Psoas muscle (tissue), 2 donors: ENCODE measurements around the gene TXNDC9.

GRCh38 chr2:98683464-98684014 is 47.4 kb downstream of the MGAT4A start:
- PRO-cap, 2 experiments: no peak in any of the 2 experiments

- PRO-cap, 2 experiments: no peak in any of the 2 experiments
Observed at GRCh38 chr2:98760213-98760709, 29.3 kb upstream of the MGAT4A start.

- PRO-cap, 2 experiments: no peak in any of the 2 experiments
Observed at GRCh38 chr2:98775793-98776142, 44.8 kb upstream of the MGAT4A start.

DNA sequence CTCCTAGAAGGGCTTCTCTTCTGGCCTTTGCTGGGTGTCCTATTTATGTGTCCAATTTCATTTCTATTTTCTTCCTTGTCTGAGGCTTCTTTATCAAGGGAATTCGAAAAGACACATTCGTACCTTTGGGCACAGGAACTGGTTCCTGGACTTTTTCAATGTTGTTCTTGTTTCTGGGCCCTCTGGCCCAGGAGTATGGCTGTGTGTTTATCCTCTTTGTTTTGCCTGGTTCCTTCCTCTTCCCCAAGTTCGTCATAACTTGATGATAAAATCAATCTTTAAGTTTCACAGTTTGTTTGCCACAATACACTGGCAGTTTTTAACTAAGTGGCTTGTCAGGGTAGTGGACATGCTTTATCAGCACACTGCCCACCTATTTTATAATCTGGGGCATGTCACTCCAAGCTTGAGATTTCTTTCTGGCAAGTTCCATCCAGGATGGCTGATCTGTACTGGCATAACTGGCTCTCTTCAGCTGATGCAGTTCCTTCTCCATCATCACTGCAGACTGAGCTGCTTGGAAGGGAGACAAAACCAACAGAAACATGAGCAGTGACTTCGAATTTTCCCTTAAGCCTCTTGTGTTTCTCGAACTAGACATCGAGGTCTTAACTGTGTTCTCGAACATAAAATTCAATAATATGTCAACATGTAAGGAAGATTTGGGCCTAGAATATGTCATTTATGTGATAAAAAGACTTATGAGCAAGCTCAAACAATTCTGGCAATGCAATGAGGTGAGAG is 63.4 kb upstream of the MGAT4A start:
- PRO-cap, 2 experiments: no peak in any of the 2 experiments

DNA sequence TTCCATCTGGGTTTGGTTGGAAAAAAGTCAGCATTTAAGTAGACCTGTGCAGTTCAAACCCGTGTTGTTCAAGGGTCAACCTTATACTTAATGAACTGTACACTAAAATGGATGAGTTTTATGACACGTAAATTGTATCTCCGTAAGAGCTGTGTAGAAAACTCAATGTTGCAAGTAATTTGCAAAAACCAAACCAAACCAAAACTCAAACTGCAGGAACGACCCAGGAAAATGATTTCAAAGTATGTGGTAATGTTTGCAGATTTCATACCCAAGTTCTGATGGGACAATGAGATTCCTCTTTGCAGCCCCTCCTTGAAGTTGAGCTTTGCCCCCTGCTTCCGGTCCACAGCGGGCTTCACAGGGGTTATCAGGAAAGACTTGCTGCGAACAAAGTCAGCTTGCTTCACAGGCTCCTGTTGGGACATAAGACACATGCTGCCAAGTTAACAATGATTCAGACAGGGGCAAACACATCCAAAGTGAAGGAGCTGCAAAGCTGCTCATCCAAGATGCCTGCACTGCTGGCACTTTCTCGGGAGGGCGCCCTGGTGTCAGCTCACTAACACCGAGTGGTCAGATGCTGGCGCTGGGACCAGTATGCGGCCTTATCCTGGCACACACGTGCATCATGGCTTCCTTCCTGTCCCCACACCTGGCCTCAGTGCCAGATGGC is 65.1 kb upstream of the MGAT4A start:
- PRO-cap, 2 experiments: no peak in any of the 2 experiments

DNA sequence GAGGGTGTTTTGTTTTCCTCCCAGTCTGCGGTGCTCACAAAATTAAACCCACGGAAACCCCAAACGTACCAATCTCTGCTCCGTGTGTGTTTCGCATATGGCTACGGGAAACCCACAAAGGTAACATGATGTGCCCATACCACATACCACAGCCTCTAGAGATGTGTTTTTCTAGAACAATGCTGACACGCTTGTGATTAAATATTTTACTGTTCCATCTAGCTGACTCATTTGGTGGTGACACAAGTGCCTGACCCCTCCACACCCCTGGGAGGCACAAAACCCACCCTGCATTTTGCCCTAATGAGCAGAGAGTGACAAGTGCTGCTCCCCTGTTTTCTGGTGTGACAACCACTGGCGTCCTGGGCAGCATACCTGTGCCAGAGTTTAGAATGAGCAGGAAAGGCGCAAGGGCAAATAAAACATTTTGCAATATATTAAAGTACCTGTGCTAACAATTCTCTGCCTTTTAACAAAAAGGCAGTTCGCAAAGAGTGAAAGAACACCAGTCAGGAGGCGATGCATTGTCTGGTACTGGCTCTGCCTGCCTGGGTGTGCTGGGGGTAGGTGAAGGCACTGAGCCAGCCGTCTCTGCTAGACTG is 24.2 kb downstream of the CRACDL start:
- PRO-cap, 2 experiments: no peak in any of the 2 experiments

GRCh38 chr2:99335634-99336744 is at the start of gene TXNDC9:
TXNDC9 (minus strand) TSS chr2:99336333.
- PRO-cap, 2 experiments: peak in 2 of 2 experiments; most common plus-strand start chr2:99336556 (in 2); most common minus-strand start chr2:99336331 (in 1)

DNA sequence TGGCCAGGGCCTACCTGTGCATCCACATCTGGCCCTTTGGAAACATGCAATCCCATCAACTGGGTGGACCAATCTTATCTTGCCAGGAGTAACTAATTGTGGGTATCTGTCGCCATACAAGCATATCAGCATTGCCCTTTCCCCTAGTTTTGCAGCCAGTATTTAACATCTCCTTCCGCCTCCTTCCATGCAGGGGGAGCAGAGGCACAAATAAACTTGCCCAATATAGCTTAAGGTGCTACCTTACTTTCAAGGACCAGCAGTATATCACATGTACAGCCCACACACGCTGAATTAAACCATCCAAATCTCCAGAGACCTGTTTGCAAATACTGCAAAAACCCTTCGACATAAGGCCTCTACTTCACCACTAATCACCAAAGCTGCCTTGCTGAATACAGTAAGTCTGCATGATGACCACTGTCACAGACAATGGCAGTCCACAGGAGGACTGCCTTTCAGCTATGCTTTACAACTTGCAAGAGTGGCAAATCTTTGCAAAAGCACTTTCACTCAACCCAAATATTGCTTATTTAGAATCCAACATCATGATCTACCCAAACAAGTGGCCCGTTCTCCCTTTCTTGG is 68.1 kb downstream of the EIF5B start:
- PRO-cap, 2 experiments: no peak in any of the 2 experiments

GRCh38 chr2:99472298-99473153 is 17.3 kb downstream of the REV1 start:
- PRO-cap, 2 experiments: no peak in any of the 2 experiments

GRCh38 chr2:99880151-99880601 is 262.2 kb downstream of the AFF3 start:
- PRO-cap, 2 experiments: no peak in any of the 2 experiments

DNA sequence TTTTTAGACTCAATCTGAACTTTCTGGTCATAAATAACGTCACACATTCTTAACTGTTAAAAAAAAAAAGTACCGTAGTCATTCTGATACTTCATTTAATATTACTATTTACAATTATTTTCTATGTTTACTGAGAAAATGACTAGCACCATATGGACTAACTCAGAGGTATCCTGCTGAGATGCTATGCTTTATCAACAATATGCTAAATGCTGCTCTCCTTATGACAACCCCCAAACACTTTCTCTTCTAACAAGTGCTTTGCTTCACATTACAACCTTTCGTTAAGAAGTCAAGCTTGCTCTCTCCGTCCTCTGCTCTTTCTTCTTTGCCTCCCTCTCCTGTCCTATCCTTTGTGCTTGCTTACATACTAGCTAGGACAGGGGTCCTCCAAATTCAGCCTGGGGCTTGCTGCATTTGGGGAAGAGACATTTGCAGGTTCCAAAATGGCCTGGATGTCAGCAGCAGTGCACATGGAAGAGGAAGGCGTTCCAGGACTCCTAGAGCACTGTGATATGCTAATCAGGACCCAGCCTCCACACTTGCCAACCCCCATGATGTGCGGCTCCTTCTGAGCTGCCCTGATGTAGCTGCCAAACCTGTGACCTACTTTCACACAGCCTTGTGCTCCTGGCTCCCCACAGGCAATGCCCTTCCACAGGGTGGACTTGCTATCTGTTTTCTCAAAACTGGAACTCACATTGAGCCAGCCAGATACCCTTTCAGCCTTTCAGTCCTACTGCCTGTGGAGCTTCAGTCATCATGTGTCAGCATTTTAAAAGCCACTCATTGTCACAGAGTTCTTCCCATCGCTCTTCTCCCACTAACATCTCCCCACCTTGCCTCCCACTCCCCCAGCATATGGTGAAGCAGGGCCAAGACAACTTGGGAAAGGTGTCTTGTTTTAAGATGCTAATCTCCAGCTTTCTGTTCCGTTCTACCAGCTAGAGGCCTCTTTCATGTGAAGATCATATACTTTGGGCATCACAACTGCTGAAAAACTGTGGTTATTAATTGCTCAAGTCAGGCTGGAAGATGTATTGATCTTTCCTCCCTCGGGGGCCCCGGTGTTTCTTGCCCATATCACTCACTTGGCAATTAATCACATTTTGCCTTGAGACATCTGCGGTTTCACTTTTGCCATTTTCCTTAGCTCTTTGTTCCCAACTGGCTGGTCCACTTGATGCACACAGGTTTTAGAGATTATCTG is 181.7 kb downstream of the AFF3 start:
- PRO-cap, 2 experiments: no peak in any of the 2 experiments

- PRO-cap, 2 experiments: no peak in any of the 2 experiments
Observed at GRCh38 chr2:100196972-100197504, 54.6 kb upstream of the AFF3 start.

DNA sequence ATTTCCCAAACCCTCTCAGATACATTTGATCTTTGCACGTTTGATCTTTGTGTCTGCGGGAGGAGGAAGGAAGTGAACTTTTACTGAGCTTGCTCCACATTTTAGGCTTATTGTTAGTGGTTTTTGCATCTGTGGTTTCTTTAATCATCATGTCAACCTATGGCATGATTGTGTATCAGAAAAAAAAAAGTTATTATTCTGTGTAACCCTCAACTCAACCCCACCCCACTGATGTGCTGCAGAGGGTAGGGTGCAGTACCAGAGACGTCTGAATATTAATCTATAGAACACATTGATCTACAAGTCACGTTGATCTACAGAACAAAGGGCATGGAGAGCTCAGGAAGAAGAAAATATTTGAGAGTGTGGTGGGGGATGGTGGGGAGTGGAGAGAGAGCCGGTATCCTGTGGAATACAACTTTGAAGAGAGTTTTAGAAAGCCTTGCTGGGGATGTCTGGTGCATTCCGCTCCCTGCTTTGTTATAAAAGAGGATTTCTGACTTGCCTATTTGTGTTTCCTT is 81.4 kb downstream of the PDCL3 start:
- PRO-cap, 2 experiments: no peak in any of the 2 experiments

DNA sequence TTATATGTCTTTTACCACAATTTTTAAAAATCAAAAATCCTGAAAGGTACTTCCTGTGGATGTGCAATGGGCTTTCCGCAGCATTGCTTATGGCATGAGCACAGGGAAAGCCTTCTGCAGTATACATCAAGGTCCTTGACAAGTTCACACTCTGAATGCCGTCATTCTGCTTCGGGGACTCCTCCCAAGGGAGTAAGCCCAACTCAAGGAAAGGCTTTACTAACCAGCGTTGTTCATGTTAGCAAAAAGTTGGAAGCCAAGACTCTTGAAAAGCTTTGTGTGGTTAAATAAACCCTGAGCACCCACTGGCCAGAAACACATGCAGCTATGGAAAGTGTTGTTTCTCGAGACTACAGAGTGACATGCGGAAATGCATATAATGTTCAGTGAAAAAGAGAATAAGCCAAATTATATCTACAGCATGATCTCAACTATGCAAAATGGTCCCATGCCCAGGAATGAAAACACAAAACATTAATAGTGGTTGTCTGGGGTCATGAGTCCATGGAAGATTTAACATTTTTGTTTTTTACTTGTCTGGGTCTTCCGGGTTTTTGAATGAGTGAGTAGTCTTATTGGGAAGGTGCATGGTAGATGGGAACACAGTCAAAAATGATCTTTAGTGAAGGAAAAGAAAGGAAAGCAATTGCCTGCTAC is 31.5 kb downstream of the NPAS2 start:
- PRO-cap, 2 experiments: no peak in any of the 2 experiments

- PRO-cap, 2 experiments: no peak in any of the 2 experiments
Observed at GRCh38 chr2:100853264-100854091, 33.5 kb downstream of the NPAS2 start.

- PRO-cap, 2 experiments: no peak in any of the 2 experiments
Observed at GRCh38 chr2:100871785-100872390, 51.9 kb downstream of the NPAS2 start.

GRCh38 chr2:100887900-100888685 is 68.2 kb downstream of the NPAS2 start:
- PRO-cap, 2 experiments: no peak in any of the 2 experiments

GRCh38 chr2:100893791-100894239 is 73.9 kb downstream of the NPAS2 start:
- PRO-cap, 2 experiments: no peak in any of the 2 experiments

DNA sequence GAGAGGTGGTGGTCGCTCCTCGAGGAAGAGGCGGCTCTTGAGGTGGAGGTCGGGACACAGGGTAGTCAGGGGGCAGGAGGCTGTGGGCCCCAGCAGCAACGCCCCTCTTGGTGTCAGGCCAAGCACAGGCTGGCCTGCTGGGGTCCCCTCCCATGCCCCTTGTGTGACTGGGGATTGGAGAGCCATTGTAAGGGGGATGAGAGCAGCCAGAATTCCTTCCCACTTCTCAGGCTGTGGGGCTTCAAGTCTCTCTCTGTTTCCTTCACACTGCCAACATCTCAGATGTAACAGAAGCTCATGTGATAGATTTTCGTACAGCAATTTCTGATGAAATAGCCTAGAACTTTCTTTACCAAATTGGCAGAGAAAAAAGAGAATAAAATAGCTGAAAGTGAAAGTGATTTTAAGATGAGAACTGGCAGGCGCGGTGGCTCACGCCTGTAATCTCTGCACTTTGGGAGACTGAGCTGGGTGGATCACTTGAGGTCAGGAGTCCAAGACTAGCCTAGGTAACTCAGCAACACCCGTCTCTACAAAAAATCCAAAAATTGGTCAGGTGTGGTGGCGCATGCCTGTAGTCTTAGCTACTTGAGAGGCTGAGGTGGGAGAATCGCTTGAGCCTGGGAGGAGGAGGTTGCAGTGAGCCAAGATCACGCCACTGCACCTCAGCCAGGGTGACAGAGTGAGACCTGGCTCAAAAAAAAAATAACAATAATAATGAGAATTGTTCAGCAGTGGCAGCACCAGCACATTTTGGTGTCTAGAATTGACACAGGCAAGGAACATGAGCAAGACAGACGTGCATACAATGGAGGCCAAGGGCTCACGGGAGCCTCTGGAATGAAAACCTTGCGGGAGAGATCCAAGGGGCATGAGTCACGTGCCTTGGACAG is 61.0 kb upstream of the RPL31 start:
- PRO-cap, 2 experiments: no peak in any of the 2 experiments

DNA sequence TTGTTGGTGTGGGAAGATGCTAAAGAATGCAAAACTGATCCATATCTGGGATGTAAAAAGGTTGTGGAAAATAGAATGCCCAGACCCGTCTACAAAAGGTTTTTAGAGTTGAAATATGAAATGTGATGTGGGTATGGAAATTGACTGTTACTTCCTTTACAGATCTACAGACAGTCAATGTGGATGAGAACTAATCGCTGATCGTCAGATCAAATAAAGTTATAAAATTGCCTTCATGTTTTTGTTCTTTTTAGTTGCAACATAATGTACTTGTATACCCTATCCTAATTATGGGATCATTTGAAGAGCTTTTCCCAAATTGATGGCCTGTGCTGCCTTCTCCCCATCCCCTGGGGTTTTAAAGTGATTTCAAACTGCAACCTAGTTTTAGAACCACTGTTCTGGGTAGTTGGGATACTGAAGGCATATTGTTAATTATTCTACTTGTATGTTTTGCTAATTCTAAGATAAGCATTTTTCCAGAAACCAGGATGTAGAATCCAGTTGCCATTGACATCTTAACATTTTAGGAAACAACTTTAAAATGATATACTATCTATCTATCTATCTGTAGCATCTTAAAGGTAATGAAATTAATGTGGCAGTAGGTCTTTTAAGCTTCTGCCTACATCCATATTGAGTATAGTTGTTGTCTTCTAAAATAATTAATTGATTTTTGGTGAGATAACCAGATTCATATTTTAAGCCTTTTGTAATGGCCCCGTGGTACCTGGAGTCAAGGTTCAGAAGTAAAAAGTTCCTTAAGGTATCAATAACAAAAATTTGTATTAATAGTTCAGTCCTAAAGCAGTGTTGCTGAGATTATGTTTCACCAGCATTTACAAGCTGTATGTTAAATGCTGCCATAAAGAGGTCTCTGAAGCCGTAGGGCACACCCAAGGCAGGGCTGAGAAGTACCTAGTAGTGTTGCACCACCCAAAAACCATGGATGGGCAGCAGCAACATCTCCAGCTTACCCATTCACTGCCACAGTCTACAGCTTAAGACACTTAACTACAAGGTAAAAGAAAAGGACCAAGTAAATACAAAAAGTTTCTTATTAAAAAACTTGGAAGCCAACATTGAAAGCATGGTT is 4.4 kb downstream of the RPL31 start:
- PRO-cap, 2 experiments: peak in 1 of 2 experiments; most common plus-strand start position 871 of the sequence (in 1)